ENCODE measurements around the genes MRPS36 and CDK7.

GRCh38 chr5:66597482-66598086 lies 1.4 kb downstream of the MAST4 start:
- PRO-cap, result no peak

- PRO-cap, result no peak
These were observed 25.7 kb downstream of the MAST4 start for GRCh38 chr5:66621879-66622339.

DNA sequence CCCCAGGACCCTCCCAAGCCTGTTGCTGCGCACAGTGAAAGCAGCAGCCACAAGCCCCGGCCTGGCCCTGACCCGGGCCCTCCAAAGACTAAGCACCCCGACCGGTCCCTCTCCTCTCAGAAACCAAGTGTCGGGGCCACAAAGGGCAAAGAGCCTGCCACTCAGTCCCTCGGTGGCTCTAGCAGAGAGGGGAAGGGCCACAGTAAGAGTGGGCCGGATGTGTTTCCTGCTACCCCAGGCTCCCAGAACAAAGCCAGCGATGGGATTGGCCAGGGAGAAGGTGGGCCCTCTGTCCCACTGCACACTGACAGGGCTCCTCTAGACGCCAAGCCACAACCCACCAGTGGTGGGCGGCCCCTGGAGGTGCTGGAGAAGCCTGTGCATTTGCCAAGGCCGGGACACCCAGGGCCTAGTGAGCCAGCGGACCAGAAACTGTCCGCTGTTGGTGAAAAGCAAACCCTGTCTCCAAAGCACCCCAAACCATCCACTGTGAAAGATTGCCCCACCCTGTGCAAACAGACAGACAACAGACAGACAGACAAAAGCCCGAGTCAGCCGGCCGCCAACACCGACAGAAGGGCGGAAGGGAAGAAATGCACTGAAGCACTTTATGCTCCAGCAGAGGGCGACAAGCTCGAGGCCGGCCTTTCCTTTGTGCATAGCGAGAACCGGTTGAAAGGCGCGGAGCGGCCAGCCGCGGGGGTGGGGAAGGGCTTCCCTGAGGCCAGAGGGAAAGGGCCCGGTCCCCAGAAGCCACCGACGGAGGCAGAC lies 30.7 kb downstream of the CD180 start:
- PRO-cap, result bidirectional peak, plus-strand start at position 333 of the sequence, minus-strand start at position 303 of the sequence; bidirectional peak, plus-strand start at position 675 of the sequence, minus-strand start at position 597 of the sequence

GRCh38 chr5:67232872-67233393 lies 36.3 kb upstream of the CD180 start:
- PRO-cap, result no peak

DNA sequence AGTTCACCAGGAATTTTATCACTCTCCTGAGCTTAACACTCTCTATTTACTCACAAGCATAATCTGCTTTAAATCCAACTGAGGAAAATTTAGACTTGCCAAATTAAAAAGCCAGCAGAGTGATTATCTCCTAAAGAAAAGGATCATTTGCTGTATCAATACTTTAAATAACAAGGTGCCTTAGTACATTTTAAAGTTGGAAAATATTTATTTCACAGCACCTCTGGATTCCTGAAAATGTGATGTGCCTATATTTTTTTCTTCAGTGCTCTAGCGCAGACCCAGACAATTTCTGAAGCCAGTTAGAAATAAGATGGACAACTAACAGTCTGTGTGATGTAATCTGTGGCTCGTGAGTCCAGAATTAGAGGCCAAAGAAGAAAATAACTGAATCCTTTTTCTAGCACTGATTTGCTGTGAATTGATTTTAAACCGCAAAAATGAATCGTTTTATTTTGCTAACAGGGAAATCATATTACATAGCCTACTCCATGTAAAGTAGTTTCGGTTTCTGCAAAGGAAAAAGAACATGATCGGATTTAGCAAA lies 445.8 kb upstream of the CD180 start:
- PRO-cap, result no peak

GRCh38 chr5:67780134-67780735 lies 435.3 kb upstream of the PIK3R1 start:
- PRO-cap, result no peak

- PRO-cap, result no peak
These were observed 399.8 kb upstream of the PIK3R1 start for GRCh38 chr5:67815421-67816504.

- PRO-cap, result no peak
These were observed 45.6 kb upstream of the PIK3R1 start for GRCh38 chr5:68169964-68170408.

GRCh38 chr5:68225861-68227083 lies 10.7 kb downstream of the PIK3R1 start:
- PRO-cap, result no peak

DNA sequence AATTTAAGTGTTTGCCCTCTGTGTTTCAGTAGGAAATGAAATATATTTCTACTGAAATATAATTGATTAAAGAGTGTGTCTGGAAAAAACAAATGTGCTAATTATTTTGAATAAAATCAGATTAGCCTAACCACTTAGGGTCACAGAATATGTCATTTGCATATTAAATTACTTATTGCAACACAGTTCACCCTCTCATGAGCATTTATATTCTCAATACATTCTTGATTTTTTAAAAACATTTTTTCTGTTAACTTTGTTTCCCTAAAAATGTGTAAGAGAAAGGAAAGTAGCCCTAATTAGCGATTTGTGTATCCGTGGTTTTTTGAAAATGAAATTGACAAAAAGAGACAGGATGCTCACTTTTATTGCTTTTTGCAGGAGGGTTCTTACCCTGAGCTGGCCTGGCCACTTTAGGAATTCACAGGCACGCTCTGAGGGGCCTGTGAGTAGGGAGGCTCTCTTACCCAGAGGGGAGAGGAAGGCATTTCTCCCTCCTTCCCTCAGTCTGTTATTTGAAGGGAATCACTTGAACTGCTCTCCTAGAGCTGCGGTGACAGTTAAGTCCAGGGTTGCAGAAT lies 16.6 kb downstream of the PIK3R1 start:
- PRO-cap, result no peak

GRCh38 chr5:68264365-68265142 lies 49.0 kb downstream of the PIK3R1 start:
- PRO-cap, result no peak

DNA sequence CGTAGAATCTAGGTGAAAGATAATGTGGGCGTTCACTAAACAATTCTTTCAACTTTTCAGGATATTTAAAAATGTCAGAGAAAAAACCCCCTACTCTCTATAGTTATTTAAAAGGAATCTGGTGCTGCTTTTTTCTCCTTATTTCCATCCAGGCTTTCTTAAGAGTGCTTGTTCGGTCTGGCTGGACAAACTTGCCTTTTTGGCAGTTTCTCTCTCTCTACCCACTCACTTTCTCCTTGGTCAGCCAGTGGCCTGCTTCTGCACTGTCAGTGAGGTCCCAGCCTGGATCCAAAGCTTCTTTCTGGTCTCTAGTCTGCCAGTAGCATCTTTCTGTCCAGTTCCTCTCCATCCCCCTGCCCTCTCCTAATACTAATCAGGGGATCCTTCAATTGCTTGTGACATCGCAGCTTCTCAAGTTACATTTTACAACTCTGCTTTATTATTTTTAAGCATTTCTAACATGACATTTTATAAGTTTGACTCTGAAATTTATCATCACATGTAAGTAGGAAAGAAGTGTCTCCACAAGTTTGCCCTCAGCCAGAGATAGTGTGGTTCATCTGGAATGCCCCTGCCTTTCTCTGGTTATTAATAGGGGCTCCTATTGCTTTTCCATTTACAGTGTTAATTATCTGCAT lies 50.4 kb downstream of the PIK3R1 start:
- PRO-cap, result no peak

DNA sequence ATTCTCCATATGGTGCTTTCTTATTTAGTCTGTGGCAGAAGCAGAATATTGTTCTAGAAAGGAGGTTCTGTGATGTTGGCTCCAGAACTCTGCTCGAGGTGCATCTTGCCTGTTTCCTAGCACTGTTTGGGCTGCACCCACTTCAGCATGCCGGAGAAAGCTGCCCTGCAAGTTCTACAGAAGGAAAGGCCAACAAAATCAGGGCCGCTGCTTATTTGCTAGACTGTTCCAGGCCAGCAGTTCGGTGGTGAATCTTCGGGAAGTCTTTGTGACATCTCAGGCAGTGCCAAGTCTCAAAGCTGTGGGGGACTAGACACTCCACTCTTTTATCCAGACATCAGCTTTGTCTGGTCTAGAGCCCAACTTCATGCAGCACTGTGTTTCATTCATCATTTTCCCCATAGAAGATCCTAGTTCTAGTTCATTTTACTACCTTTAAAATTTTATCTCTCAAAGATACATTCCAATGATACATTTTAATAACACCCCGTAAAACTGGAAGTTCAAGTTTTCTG lies 91.1 kb downstream of the PIK3R1 start:
- PRO-cap, result no peak

GRCh38 chr5:68746110-68746600 lies 347.7 kb upstream of the SLC30A5 start:
- PRO-cap, result no peak

GRCh38 chr5:68962727-68963281 lies 131.0 kb upstream of the SLC30A5 start:
- PRO-cap, result no peak

DNA sequence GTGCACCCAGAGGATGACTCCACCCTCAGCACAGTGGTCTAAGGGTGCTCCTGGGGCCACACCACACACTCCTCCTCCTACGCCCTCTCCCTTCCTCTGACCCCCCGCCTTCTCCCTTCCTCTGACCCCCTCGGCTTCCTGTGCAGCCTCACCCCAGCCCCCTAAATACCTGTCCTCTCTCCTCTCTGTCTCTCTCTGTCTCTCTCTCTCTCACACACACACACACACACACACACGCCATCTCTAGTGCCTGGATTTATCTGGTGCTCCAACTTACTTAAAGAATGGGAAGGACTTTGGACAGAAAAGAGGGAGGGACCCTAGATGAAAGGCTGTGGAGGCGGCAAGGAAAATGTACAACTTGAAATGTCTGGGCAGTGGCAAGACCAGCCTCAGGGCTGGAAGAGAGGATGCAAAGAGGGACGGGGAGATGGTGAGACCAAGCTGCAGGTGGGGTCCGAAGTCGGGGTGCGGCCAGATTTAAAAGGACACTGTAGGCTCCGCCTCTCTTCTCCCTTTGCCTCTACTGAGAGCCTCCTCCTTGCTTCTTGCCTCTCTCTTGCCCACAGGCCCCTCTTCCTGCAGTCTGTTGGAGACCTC lies 18.1 kb upstream of the SLC30A5 start:
- PRO-cap, result no peak

DNA sequence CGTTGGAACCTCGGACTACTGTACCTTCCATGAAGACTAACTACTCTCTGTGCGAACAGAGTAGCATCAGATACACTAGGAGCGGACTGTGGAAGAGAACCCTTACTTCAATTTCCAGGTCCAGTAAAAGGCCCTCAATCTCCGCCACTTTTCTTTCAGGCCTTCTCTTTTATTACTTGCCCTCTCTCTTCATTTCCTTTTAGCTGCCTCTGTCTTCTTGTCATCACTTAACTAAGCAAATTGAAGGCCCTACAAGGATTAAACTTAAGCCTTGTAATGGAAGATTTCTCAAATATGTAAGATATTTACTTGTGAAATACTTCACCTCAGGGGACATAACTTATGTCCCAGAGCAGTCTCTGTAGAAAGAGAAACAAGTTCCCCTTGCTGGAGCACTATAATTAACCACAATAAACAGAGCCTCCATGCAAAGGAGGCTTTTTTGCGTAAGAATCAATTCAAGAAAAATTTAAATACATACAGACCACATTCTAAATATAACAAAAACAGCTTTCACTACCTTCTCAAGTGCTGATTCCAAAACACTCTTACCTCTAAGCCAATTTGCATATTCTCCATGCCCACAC lies 30.8 kb upstream of the CCNB1 start:
- PRO-cap, result unidirectional peak, minus-strand start at position 365 of the sequence

DNA sequence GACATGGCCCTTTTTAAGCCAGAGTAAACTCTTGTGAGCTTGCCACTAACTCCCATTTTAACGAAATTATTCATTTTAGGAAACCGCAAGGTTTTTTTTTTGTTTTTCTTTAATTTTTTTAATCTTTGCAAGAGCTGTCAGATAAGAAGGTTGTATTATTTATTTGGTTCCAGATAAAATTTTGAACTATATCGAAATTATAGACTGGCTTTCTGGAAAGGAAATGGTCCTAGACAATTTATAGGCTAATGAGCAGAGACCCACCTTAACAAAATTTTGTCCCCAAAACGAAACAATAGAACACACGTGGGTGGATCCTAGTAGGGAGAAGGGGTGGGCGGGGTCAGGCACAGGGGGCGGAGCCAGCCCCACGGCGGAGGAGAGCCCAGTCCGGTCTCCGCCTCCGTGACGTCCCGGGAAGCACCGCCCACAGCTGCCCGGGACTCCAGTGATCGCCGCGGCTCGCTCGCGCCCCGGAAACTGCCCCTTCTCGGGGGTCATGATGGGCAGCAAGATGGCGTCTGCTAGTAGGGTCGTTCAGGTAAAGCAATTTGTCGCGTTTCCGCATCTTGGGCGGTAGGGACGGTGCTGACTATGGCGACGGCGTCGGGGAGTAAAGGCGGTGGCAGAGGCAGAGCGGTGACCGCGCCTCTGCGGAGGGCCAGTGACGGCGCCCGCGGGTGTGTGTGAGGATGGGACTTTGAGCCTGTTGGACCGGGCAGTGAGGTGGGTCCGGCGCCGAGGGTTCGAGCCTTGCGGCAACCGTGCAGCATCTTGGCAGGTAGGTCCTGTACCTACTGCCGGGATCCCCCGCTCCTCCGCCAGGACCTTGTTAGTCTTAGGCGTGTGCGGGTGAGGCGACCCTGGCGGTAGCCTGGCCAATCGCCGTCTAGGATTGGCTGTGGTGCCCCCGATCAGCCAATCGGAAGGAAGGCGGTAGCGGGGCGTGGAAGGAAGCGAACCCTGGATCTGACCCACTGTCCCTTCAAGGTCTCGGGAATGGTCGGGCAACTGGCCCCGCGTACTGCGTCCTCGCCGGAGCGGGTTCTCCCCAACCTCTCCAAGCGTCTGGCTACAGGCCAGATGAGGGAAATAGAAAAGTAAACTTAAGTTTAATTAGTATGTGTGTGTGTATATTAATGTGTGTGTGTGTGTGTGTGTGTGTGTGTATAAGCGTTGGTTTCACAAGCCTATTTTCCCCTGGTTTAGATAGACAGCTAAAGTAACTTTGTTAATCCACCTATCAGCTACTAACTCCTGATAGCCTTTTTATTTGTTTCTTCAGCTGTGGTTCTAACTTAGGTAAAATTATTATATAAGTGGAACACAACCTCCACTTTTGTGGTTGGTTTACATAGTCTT lies at the start of gene MRPS36:
TSS of gene MRPS36 (plus strand) at position 430 of the 1,362 bp plus-strand sequence.
- PRO-cap, result bidirectional peak, plus-strand start at position 595 of the sequence, minus-strand start at position 615 of the sequence; bidirectional peak, plus-strand start at position 977 of the sequence, minus-strand start at position 838 of the sequence

- PRO-cap, result bidirectional peak, plus-strand start at chr5:69234943, minus-strand start at chr5:69234736
These were observed at the start of gene CDK7 for GRCh38 chr5:69234180-69235656. Gene CDK7 (plus strand): TSS chr5:69234886.

- PRO-cap, result no peak
These were observed 37.2 kb downstream of the MARVELD2 start for GRCh38 chr5:69451976-69452694.